Subcutaneous preadipocyte (primary cell): ENCODE results near the gene MMP17.

- CAGE, long polyA plus RNA = no peak
These were observed 58.5 kb downstream of the ADGRD1 start for GRCh38 chr12:131012073-131012662.

DNA sequence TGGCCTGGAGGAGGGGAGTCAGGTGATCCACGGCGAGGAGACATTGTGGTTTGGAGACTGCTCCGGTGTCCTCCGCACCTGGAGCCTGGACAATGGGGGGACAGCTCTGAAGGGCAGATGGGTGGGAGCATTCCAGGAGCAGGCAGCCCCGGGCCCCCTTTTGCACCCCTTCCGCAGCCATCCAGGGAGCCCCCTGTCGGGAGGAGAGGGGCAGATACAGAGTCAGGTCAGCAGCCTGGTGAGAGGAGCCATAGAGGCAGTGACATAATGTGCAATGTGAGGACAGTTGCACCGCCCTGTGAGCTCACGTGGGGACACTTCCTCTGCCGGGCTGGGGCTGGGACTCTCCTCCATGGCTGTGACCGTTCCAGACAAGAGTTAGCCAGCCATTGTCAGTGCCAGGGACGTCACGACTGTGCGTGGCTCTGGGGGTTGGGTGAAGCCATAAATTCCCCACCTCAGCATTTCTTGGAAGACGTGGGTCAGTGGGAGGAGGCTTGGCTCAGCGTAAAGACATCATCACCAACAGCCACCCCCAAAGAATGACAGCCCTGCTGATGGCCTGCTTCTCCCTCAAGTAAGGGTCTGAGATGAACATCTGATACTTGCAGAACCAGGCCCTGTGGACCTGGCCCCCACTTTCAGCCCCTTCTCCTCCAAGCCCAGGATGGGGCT, 93.7 kb downstream of the ADGRD1 start:
- CAGE, long polyA plus RNA = no peak

DNA sequence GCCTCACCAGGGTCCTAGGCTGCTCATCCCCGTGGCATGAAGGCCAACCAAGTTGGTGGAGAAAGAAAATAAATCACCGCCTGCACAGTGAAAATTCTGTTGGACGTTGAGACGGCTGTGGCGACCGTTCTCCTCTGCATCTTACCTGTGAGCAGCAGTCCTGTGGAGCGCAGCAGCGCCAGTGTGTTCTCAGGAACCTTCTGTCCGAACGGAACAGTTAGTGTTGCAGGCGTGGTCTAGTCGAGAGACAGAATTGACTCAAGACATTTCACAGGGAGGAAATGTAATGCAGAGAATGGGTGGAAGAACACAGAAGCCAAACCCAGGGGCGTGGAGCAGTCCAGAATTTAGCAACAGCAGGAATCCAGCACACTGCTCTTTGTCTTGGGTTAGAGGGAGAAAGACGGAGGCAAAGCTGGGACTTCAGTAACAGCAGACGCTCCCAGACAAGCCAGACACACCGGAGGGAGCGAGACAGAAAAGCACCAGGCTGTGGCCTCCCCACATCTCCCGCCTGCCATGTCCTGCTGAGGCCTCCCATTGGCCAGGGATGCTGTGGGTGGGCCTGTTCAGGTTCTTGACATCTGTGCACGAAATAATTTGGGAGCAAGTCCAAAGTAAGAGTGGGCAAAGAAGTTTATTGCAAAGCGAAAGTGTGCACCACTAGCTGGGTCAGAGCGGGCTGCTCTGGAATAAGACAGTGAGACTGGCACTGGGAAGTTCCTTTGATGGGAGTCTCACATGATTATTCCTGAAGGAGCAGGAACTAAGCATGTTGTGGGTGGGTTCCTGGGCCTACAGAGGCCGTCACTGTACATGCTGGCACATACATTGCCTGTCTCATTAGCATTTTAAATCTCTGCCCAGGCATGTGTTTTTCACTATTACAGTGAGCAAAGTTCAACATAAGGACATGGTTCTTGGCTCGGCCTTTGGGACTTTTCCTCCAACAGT, 339.4 kb upstream of the SFSWAP start:
- CAGE, long polyA plus RNA = no peak

- CAGE, long polyA plus RNA = no peak
These were observed 65.4 kb upstream of the SFSWAP start for GRCh38 chr12:131645535-131645855.

- CAGE, long polyA plus RNA = no peak
These were observed 43.8 kb upstream of the SFSWAP start for GRCh38 chr12:131667077-131667557.

GRCh38 chr12:131710406-131710937, 418 bp upstream of the SFSWAP start:
- CAGE, long polyA plus RNA = no peak

DNA sequence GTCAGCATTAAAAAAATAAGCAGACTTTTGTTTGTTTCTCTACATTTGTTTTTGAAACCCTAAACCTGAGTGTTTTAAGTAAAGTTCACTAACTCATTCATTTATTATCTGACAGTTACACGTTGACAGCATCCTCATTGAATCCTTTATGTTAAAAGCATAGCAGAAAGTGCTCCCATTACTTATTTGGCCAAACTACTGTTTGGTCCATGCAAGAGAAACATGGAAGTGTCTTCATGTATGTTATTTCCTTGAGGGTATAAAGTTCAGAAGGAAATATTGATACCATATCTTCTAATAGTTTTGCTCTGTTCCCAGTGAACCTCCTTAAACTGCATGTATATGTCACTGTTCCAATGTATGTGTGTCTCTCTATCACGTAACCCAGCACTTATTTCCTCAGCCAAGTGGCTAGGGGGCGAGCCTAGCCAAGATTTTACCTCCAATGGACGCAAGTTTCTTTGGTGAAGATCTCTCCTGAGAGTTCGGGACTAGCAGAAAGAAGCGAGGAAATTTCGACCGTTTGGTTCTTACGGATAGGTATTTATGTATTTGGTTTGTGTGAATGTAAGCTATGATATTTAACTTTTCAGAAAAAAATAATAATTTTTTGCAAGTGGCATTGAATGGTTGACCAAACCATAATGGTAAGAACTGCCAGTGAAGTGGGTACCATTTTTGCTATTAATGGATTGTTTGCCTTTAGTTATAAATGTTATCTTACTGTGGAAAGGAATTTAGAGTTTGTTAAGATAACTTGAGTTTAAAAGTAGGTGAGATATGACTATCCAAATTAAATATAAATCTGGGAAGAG, 2.4 kb downstream of the SFSWAP start:
- CAGE, long polyA plus RNA = no peak

- CAGE, long polyA plus RNA = no peak
These were observed 51.8 kb upstream of the MMP17 start for GRCh38 chr12:131776246-131776946.

GRCh38 chr12:131797152-131797789, 30.9 kb upstream of the MMP17 start:
- CAGE, long polyA plus RNA = no peak

- CAGE, long polyA plus RNA = no peak
These were observed at the start of gene MMP17 for GRCh38 chr12:131827947-131828484. TSS of gene MMP17 (plus strand) at chr12:131828393.

GRCh38 chr12:131831540-131832140, 3.4 kb downstream of the MMP17 start:
- CAGE, long polyA plus RNA = no peak

- CAGE, long polyA plus RNA = no peak
These were observed 9.8 kb upstream of the PUS1 start for GRCh38 chr12:131919243-131919613.

GRCh38 chr12:131986150-131986945, 36.6 kb downstream of the EP400 start:
- CAGE, long polyA plus RNA = no peak

GRCh38 chr12:132050922-132051484, 93.1 kb downstream of the DDX51 start:
- CAGE, long polyA plus RNA = no peak

DNA sequence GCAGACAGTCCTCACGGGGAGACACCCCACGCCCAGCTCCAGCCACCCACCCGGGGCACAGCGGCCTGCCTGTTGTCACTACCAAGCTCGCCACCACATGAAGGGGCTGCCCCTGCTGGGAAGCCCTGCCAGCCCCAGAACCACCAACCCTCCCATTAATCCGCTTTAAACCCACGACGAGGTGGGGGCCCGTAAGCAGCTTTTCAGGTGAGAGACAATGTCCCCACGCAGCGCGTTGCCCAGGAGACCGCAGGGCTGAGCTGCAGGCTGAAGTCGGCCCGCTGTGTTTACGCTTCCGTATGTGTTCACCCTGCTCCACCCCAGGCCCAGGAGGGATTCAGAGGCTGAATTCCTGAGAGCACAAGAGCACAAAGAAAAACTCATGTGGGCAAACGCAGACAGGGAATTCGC, 61.4 kb upstream of the FBRSL1 start:
- CAGE, long polyA plus RNA = no peak

DNA sequence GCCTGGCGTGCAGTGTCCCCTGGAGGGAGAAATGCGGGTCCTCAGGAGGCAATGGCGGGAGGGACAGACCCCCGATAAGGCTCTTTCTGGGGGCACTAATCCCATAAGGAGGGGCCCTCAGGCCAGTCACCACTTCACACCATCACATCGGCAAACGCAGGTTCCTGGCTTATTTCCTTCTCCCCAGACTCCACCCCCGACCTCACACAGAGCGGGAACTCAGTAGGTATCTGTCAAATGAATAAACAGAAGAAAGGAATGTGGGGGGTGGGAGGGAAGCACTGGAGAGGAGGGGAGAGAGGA, 52.8 kb upstream of the FBRSL1 start:
- CAGE, long polyA plus RNA = no peak

DNA sequence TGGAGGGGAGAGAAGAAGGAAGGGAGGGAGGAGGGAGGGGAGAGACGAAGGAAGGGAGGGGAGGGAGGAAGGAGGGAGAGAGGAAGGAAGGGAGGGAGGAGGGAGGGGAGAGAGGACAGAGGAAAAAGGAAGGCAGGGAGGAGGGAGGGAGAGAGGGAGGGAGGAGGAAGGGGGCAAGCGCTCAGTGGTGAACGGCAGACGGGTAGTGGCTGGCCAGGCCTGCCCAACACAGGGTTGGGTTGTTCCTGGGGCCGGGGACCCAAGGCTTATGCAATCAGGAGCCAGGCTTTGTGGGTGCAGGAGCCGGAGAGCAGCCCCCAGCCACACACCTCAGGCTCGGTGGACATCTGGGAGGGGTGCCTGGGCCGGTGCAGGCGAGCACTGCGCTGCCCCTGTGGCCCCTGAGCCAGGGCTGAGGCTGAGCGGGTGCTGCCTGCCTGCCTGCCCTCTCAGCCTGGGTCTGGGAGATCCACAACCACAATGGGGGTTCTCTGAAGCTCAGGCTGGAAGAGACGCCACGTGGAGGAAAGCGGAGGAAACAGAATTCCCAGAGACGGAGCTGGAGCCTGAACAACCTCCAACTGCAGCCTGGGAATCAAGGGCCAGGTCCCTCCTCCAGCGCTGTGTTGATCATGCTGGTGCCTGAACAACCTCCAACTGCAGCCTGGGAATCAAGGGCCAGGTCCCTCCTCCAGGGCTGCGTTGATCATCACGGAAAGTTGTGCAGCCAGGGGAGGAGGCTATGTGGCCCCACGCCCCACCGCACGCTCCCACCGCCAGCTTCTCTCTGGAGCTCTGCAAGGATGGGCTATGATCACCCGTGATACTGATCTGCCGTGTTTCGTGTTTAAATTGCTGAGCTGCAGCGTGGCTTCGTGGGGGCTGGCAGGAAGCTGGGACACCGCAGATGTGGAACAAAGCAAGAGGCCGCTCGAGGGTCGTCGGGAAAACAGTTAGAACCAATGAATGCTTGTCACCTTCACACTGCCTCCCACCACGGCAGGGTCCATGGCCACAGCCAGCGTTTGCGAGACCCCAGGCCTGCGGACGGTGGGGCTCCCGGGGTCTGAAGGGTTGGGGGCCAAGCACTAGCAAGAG, 52.1 kb upstream of the FBRSL1 start:
- CAGE, long polyA plus RNA = no peak

DNA sequence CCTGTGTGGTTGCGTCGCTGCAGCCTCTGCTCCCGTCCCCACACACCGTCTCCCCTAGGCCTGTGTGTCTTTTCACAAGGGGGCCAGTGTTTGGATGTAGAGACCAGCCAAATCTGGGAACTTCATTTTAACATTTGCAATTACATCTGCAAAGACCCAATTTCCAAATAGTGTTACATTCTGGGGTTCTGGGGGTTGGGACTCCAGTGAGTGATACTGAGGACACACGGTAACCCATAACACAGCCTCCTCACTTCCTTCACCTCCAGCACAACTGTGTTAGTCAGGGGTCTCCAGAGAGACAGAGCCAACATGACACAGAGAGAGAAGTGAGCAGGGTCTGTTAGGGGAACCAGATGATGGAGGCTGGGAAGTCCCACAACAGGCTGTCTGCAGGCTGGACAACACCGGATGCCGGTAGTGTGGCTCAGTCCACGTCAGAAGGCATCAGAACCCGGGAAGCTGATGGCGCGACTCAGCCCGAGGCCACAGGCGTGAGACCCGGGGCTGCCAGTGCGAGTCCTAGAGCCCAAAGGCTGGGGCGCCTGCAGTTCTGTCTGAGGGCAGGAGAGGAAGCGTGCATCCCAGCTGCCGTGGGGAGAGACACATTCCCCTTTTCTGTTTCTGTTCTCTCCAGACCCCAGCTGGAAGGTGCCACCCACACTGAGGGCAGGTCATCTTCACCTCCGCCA, 8.2 kb upstream of the FBRSL1 start:
- CAGE, long polyA plus RNA = no peak

DNA sequence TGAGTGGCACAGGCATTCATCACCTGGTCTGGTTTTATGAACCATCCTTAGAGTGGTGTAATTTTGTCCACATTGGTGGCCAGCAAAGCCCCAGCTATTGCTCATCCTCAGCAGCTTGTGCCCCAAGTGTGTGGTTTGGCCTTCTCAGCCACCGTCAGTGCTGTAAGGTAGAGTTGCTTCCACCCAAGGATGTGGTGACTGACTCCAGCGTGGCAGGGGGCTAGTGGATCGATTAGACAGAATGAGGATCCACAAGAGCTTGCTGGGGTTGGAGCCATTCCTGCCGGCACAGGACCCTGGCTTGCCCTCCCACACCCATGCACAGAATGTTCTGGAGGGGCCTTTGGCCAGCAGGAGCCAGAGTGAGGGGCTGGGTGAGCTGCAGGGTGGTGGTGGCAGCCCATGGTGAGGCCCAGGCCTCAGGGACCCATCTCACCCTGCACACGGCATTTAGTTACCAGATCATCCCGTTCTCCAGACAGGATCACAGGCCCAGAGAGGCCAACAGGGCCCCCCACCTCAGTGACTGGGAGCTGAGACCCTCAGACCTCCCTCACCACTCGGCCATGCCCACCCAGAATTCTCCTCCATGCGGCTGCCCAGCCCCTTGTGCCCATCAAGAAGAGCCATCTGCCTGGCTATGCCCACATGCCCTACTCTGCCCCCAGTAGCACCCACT, 42.0 kb downstream of the FBRSL1 start:
- CAGE, long polyA plus RNA = no peak

DNA sequence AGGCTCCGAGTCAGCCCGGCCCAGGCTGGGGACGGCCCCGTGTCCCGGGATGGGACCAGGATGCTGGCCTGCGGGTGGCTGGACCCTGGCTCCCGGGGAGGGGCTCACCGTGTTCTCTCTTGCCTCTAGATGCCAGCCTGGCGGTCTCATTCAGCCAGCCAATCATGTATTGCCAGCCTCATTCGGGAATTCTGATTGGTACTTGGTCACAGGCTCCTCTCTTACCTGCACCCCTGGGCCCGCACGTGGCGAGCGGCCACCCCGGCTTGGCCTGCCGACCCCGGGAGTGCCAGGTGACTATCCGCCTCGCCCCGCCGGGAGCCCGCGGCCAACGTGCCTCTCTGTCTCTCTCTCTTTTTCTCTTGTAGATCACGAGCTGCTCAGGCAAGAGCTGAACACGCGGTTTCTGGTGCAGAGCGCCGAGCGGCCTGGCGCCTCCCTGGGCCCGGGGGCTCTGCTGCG, 39.4 kb downstream of the LRCOL1 start:
- CAGE, long polyA plus RNA = no peak